Diencephalon (tissue), 2 donors: ENCODE measurements around the gene SS18L1.

DNA sequence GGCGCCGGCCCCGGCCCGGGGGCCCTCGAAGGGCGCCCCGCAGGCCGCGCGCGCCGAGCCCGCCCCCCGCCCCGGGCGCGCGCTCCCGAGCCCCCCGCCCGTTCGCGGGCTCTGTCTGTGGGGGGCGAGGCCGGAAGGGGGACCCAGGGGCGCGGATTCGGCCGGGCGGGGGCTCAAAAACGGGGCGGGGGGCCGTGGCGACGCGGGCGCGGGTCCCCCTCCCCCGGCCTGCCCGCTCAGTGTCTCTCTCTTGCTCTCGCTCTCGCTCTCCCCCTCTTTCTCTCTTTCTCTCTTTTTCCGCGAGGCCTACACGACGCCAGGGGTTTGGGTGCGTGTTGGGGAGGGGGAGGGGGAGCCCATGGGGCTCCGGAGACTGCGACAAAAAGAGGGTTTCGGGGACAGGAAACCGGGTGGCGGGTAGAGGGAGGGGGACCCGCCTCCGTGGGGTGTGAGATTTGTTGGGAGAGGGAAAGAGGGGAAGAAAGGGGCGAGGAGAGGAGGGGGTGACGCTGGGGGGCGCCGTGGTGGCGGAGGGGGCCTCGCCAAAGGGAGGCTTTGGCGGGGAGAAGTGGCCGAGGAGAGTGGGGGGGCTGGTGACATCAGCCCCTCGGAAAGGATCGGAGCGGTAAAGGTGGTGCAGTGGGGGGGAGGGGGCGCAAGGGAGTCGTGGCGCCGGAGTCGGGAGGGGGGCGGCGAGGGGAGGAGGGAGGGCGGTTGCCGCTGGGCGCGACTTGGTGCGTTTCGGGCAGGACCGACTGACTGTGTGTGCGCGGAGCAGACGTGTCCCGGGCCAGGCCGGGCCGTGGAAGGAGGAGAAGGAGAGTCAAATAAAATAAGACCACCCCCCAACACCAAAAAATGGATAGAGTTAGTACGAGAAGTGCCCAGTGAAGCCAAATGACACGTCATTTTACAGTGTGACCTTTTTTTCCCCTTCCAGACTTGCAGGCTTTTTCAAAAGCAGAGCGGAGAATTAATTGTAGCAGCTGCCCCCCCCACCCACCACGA, 965 bp downstream of the GNAS start:
- RAMPAGE, long total RNA = start-site peak on the plus strand centred at position 253 of the sequence, 113 bp wide, 97 and 54 reads in 2 replicates; start-site peak on the plus strand centred at position 517 of the sequence, 165 bp wide, 41 and 77 reads in 2 replicates

GRCh38 chr20:58898640-58899705, 7.8 kb downstream of the GNAS start:
- RAMPAGE, long total RNA = no peak

- RAMPAGE, long total RNA = no peak
Observed at GRCh38 chr20:58902567-58902849, 11.3 kb downstream of the GNAS start.

- RAMPAGE, long total RNA = no peak
Observed at GRCh38 chr20:59007656-59008634, 891 bp upstream of the CTSZ start.

DNA sequence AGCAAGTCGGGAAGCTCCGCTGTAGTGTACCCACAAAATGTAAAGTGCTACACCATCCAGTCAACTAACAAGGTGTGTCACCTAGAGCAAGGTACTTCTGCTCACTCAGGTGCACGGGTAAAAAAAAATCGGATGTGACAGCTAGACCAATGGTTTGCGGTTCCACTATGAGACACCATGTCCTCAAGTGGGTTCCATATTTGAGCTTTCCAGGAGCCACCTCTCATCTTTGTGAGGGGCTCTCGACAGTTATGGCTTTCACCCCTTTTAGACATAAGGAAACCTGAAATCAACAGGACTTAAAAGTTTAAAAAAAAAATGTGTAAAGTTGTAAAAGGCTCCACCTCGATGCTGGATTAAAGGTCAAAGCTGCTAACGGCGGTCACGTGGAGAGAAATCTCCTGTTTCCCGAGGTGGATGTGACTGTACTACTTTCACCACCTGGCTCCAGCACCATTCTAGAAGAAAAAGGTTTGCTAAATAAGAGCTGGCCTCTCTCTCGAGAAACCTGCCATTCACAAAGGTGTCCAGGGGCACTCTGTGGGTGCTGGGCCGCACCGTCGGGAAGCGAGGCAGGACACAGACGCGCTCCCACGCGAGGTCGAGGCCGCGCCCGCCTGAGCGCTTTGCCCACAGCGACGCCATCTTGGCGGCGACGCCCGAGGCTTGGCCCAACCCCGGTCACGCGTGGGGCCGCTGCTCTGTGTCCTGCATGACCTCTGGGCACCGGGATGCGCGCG, 527 bp downstream of the ATP5F1E start:
- RAMPAGE, long total RNA = no peak

DNA sequence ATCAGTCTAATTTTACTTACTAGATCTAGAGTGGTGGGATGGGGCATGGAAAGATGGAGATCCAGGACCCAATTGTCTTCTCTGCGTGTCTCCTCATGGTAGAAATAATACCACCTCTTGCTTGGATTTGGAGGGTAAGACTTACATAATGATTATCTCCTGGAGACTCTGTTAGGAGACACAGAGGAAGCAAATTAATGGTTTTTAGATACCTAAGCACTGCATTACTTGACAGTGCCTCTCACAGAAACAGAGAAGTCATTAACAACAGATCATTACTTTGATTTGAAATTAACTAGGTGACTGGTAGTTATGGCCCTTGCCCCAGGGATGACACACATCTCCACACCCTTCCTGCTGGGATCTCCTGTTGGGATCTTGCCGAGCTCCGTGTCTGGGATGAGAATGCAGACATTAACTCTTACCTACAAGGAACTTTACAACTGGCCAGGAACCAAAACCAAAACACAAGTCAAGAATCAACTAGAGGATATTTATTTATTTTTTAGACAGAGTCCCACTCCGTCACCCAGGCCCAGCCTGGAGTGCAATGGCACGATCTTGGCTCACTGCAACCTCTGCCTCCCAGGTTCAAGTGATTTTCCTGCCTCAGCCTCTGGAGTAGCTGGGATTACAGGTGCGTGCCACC, 2.2 kb upstream of the PRELID3B start:
- RAMPAGE, long total RNA = no peak

- RAMPAGE, long total RNA = no peak
Observed at GRCh38 chr20:59047601-59048758, 5.4 kb upstream of the PRELID3B start.

GRCh38 chr20:59938093-59938583, 2.0 kb downstream of the PPP1R3D start:
- RAMPAGE, long total RNA = no peak

- RAMPAGE, long total RNA = no peak
Observed at GRCh38 chr20:60033927-60035121, 76.1 kb downstream of the CDH26 start.

DNA sequence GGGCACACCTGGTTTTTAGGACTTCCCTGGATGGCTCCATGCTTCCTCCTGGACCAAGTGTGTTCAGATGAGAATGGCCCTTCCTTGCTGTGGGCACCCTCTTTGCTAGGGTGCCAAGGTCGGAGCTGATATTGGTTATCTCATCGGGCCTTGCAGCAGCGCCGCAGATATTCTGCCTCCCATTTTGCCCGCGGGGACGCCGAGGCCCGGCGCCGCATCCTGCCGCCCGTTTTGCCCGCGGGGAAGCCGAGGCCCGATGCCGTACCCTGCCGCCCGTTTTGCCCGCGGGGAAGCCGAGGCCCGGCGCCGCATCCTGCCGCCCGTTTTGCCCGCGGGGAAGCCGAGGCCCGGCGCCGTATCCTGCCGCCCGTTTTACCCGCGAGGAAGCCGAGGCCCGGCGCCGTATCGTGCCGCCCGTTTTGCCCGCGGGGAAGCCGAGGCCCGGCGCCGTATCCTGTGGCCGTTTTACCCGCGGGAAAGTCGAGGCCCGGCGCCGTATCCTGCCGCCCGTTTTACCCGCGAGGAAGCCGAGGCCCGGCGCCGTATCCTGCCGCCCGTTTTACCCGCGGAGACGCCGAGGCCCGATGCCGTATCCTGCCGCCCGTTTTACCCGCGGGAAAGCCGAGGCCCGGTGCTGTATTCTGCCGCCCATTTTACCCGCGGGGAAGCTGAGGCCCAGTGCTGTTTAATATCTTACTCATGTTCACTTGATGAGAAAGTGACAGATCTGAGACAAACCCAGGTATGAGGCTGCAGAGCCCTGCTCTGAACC, 129.2 kb downstream of the CDH26 start:
- RAMPAGE, long total RNA = no peak

GRCh38 chr20:60792353-60792782, 459.7 kb upstream of the CDH4 start:
- RAMPAGE, long total RNA = no peak

GRCh38 chr20:60860436-60860692, 391.7 kb upstream of the CDH4 start:
- RAMPAGE, long total RNA = no peak

GRCh38 chr20:61436024-61437002, 184.3 kb downstream of the CDH4 start:
- RAMPAGE, long total RNA = no peak

GRCh38 chr20:61531530-61531737, 279.4 kb downstream of the CDH4 start:
- RAMPAGE, long total RNA = no peak

DNA sequence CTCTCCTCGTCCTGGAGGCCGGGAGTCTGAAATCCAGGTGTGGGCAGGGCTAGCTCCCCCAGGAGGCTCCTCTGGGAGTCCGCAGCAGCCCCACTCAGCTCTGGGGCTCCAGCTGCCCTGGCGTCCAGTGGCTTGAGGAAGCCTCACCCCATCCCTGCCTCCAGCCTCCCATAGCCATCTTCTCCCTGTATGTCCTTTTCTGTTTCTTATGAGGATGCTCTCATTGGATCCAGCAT, 387.1 kb downstream of the TAF4 start:
- RAMPAGE, long total RNA = no peak

GRCh38 chr20:62010976-62011302, 54.7 kb downstream of the TAF4 start:
- RAMPAGE, long total RNA = no peak

- RAMPAGE, long total RNA = no peak
Observed at GRCh38 chr20:62119535-62120275, 2.6 kb upstream of the LSM14B start.

DNA sequence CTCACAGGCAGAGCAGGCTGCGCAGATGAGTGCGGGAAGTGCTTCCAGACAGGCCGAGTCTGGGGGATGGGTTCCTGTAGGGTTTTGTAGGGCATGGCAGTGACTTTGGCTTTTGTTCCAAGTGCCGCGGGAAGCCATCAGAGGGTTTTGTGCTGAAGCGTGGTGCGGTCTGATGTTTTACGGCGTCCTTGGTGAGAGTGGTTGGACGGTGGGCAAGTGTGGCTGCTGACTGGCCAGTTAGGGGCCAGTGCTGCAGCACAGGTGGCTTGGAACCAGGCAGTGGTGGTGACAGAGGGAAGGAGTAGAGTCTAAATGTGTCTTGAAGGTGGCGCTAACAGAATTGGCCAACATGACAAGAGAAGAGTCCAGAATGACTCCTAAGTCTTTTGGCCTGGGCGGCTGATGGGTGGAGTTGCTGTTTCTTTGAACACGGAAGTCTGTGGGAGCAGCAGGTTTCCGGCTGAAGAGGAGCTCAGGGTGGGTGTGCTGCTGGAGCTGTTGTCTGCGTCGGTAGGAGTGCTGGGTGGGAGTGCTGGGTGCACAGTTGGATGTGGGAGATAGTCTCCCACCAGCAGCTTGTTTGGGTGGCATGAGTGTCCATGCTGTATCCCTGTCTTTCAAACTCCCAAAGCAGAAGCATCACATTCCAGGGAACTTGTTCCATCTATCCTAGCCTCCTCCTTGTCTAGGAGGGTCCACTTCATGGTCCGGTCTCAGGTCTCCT, 10.1 kb downstream of the LSM14B start:
- RAMPAGE, long total RNA = no peak

DNA sequence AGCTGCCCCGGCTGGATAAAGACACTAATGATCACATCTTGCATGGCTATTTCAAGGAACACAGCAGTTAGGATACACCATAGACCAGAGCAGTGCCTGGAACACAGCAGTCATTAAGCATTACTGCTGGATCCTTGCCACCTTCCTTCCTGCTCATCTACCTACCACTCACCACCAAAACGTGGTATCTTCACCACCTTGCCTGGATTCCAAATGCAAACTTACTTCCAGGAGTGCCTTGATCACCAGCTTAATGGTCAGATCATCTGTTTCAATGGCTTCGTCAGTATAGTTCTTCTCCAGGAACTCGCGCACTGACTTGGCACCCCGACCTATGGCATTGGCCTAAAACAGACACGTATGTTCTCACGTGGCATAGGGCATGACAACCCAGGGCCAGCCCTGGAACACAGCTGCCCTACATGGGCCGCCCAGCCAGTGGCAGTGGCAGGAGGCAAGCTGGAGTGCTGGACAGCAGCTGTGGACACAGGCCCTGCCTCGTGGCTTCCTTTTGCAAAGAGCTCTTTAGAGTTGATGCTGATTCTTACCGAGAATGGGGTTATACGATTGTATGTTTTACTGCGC, 5.2 kb downstream of the PSMA7 start:
- RAMPAGE, long total RNA = no peak

GRCh38 chr20:62143672-62143997, at the start of gene SS18L1:
Gene SS18L1 (plus strand): TSS chr20:62143769.
- RAMPAGE, long total RNA = start-site peak on the plus strand at chr20:62143738-62143807, 746 and 315 reads in 2 replicates